LUHMES (cell line): ENCODE measurements around a stretch of chr9.

- PRO-cap = no peak
These were observed 93.2 kb downstream of the PRRT1B start for GRCh38 chr9:131638412-131638973.

DNA sequence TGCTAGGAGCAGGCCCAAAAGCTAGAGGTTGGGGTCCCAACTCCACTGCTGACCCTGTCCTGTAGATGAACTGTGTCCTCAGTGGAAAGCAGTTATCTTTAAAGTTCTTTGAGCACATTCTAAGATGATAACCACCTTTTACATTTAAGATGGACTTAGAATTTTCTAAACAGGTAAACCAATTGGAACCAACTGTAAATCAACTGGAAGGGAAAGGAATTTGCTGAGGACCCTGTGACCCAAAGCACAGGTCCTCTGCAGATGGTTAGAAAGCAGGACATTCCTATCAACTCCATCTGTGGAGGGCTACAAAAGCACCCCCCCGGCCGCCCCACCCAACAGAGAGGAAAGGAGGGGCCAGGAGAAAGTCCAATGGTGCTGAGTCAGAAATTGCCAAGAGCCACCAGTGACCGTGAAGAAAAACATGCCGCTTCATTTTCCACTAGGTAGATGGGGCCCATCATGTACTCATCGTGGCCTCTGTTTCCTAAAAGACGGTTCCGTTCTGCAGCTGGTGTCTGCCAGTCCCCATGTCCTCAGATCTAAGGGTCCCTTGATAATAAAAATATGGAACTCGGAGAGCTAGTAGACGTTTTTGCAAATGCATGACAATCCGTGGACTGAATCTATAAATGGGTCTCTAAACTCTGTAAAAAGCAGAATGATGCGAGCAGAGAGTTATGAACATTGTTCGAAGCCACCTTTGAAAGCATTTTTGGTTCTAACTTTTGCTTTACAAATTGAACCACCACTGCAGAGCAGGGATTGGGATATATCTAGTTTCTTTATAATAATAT lies 66.3 kb downstream of the RAPGEF1 start:
- PRO-cap = no peak

DNA sequence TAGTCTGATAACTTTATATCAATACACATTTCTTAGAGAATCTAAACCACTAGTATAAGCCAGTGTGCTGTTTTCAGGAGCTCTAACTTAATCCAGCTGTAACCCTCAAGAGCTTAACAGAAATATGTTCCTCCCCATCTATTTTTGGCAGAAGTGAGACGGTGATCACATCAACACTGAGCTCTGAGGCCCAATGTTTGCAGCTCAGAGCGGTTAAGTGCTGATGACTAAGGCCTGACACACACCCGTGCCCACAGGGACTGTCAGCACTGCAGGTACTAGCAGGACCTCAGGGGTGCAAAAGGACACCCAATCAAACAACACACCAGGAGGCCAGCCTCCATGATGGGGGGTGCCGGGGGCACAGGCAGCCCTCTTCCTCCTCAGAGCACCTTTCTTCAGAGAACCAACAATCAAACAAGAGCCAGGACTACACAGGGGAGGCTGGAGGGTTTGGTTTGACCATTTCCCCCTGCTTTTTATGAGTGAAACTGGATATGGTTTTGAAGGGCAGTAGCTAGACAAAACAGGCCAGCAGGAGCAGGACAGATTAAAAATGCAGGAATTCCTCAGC lies 61.3 kb downstream of the RAPGEF1 start:
- PRO-cap = no peak

DNA sequence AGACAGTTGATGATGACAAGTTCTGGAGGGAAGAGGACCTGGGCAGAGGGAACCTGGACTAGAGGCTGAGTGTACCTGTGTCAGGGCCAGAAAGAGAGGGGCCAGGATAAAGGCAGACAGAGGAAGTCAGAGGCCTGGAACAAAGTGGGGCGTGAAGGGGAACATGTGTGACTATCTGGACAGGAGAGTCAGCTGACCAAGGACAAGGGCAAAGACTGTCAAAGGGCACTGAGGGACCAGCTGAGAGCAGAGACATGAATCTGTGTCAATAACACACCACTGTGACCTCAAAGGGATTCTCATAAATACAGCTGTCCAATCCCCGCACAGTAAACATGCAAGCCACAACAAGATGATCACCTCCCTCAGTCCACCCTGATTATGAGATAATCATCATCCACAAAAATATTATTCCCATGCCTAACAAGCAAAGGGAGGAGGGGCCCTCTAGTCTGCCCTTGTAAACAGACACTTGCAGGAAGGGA lies 42.0 kb downstream of the RAPGEF1 start:
- PRO-cap = no peak

DNA sequence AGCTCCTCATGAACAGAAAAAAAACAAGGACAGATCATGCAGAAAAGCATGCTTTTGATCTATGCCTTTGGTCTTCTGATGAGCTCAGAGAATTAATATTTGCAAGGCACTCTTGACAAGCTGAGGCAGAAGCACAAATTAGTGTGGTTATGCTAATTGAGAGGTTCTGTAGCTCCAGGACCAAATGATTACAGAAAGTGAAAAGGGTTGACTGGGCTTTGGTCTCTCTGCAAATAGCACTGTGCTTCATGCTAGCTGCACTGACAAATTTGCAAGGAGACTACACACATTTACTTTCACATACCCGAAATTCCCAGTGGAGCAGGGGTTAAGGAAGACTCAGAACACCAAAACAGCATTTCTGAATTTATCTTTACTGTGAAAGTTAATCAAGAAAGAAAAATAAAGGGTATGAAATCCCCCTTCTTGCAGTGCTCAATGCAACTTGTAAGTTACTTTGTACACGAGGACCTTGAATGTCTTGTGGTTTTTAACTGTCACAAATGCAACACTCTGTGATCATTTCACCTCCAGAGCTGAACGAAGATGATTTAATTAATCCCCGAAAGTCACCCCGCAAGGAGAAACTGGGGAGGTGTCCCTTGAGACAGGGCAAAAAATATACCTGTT lies 12.0 kb downstream of the RAPGEF1 start:
- PRO-cap = no peak

DNA sequence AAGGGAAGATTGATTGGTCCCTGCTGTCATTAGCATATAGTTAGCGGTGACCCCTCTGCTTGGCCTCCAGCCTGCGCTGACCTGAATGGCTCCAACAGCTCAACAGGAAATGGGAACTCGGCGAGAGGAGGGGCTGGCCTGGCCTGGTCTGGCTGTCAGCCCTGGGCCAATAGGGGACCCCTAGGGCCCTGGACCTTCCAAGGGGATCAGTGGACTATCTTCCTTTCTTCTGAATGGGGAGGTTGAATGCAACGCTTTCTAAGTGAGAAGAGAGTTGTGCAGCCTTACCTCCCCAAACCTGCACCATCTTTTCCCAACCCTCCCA lies 67.8 kb upstream of the RAPGEF1 start:
- PRO-cap = no peak

DNA sequence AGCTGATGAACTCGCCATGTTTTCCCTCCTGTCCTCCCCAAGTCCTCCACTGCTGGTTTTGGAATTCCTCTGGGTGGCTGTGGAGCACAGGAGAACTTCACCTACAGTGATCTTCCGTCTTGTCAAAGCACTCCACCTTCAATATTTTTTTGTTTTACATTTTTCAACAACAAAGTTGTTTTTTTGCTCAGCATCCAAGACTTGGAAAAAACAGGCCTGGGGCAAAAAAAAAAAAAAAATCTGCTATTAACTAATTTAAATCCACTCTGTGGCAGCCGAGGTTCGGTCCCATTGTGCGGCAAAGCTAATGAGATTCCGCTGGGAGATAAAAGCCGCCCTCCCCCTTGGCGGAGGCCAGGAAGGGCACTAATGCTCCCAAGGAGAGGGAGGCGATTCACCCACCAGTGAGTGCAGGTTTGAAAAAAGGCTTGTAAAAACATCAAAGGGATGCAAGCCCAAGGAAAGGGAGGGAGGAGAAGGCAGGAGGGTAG lies 129.3 kb upstream of the RAPGEF1 start:
- PRO-cap = no peak

- PRO-cap = unidirectional peak, minus-strand start at chr9:132241051; unidirectional peak, plus-strand start at chr9:132241445; unidirectional peak, plus-strand start at chr9:132241558
These were observed 79.2 kb downstream of the NTNG2 start for GRCh38 chr9:132240717-132241824.

DNA sequence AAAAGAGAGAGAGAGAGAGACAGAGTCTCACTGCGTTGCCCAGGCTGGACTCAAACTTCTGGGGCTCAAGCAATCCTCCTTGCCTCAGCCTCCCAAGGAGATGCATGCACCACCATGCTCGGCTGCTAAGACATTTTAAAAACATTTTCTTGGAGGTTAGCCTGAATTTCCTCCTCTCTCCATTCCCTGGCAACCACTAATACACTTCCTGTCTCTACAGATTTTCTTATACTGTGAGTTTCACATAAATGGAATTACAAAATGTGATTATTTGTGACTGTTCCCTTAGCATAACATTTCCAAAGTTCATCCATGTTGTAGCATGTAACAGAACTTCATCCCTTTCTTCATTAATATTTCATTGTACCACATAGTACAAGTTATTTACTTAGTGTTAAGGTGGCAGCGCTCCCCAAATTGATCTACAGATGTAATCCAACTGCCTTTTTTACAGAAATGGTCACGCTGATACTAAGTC lies 82.3 kb downstream of the SETX start:
- PRO-cap = no peak

DNA sequence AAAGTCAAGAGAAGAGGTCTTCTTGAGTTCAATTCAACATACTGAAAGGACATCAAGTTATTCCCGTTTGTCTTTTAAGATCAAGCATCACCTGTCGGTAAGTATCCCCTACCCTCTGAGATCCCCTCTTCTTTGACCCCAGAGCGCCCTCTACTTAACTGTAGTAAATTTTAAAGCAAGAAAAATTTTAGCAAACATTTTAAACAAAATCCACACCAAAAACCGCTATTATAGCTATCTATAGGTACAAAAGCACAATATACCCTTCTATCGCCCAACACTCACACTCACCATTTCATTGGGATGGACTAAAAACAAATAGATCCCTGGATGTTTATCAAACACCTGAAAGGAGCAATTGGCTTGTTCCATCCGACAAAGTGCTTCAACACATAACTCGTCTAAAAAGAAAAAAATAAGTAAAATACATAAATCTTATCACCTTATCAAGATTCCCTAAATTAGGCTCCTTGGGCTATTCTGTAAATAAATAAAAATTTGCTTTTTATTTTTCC lies 12.3 kb downstream of the SETX start:
- PRO-cap = no peak

DNA sequence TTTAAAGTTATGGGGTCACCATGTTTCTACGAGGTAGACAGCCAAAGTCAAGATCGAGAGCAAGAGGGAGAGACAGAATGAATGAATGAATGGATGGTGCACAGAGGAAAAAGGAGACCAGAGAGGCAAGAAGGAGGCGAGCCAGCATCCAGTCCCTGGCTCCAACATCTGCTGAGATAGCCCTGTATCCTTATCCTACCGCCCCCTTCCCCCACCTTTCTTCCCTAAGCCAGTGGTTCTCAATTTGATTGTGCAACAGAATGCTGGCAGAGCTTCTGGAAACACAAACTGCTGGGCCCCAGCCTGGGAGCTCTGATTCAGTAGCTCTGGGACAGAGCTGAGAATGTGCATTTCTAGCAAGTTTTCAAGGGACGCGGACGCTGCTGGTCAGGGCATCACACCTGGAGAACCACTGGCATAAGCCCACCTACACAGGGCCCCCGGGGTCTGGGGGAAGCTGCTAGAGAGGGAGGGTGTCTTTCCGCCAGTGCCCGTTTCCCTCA lies 21.1 kb downstream of the AK8 start:
- PRO-cap = no peak

DNA sequence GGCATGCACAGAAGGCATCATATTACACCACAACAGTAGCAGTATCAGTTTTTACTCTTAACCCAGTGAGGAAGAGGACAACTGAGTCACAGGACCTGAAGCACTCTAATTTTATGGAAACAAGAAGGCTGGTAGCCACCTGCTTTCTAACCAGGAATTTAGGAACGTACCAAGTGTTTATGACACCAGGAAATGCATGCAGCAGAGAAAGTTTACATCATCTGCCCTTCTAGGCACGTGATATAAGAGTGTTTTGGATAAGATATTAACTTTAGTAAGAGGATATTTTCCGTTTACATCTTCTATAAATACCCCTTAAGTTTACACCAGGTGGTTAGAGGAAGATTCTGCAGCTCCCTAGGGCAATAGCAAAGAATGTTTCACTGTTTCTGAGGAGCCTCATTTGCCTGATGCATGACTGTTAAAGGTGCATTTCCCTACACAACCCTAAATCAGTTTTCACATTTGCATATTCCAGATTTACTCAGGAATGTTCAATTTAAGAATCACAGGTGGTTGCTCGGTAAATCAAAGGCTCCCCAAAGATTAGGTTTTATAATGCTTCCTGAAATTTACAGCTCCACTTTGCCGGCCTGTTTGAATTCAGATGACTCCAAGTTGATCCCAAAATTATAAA lies 1.8 kb downstream of the TSC1 start:
- PRO-cap = no peak

DNA sequence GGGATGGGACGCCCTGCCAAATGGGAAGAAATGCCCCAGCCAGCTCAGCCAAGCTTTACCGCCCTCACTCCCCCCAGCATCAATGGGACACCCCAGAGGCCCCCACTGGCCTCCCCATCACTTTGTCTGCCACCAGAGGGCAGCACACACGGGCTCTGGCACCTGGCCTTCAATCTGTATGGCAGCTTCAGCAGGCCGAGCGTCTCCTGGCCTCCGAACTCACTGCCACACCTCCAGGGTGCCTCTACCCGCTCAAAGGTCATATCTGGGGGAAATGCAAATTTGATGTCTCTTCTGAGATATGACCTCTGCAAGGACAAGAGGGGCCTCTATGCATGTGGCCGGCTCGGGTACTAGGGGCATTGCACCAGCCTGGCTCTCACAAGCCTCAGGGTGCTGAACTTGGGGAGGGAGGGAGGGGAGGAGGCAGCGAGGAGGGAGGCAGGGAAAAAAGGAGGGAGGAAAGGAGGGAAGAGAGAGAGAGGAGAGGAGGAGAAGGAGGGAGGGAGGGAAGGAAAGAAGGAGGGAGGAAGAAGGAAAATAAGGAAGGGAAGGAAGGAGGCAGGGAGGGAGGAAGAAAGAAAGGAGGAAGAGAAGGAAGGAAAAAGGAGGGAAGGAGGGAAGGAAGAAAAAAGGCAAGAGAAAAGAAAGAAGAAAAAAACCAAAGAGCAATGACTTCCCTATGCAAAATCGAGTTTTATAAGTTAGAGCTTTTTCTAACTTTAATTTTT lies 635 bp upstream of the GFI1B start:
- PRO-cap = no peak

DNA sequence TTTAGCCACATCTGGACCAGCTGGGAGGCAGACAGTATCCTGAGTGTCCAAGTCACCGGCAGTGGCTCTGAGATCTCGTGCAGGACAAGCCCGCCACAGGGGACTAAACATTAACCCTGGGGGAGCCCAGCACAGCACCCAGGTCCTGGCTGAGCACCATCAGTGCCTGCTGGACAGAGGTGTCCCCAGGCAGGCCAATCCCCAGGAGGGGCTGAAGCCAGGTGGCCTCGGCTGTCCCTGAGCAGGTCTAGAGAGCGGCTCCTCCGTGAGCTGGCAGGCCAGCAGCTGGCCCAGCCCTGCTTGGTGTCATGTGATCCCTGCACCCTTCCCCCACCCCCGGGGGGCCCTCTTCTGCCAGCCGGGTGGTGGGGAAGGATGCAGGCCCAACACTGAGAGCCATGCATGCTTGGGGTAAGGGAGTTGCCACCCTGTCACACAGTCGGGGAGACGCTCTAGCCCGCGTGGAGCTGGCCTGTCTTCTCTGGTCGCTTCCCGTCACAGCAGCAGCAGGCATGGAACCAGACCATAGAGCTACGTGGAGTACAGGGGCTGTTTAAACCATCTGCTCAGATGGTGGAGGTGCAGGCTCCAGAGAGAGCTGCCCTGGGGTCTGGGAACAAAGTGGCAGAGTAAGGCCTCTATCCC lies 7.1 kb downstream of the RALGDS start:
- PRO-cap = unidirectional peak, plus-strand start at position 556 of the sequence

DNA sequence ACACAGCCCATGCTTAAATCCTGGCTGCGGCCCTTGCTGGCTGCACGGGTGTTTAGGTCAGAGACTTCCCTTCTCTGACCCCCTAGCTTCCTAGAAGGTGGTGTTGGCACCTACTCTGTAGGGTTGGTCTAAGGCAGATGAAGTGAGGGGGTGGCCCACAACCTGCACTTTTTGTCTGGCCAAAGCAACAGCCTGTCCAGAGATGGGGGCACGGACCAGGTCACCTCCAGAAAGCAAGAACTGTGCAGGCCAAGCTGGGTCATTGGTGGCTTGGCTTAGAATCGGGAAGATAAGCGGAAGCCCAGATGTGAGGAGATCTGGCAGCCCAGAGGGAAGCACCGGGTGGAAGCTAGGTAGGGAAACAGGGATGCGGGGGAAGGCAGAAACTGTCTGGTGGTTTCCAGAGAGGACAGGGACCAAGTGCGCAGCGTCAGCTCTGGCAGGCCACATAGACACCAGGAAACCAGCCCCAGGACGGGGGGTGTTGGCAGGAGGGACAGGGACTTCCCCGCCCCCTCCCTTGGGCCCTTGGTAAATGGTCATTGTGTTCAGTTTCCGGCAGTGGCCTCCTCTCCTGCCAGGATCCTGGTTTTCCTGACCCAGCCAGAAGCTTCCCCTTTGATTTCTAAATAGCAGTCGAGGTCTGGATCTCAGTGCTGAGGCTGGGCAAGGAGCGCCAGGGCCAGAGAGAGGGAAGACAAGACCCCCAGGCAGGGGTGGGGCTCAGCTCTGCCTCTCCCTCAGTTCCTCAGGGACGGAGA lies 2.1 kb downstream of the RALGDS start:
- PRO-cap = no peak

- PRO-cap = bidirectional peak, plus-strand start at chr9:133119818, minus-strand start at chr9:133119638
These were observed 1.5 kb downstream of the RALGDS start for GRCh38 chr9:133119705-133119869.

GRCh38 chr9:133132910-133133683 lies 12.1 kb upstream of the RALGDS start:
- PRO-cap = bidirectional peak, plus-strand start at chr9:133133537, minus-strand start at chr9:133133345

GRCh38 chr9:133140195-133140470 lies 19.1 kb upstream of the RALGDS start:
- PRO-cap = no peak

GRCh38 chr9:133148451-133148706 lies 15.3 kb downstream of the GBGT1 start:
- PRO-cap = bidirectional peak, plus-strand start at chr9:133148578, minus-strand start at chr9:133148529

GRCh38 chr9:133154915-133155667 lies 8.6 kb downstream of the GBGT1 start:
- PRO-cap = no peak